Pericardium fibroblast (primary cell): ENCODE data around the genes DUSP29 and SAMD8.

DNA sequence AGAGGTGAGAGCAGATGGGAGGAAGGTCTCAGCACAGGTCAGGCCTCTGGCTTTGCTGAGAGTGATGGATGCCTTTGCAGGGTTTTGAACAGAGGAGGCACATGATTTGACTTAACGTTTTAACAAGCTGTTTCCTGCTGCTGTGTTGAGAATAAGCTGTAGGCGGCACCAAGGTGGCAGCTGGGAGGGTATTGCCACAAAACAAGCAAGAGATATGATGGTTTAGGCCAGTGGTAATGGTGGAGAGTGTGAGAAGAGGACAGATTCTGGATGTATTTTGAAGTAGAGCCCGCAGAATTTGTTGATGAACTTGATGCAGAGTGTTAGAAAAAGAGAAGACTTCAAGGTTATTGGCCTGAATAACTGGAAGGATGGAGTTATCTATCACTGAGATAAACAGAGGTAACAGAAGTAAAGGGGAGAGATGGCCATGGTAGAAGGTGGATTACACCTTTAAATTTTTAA is 97.4 kb downstream of the KAT6B start:
- RAMPAGE, long total RNA, result no peak

DNA sequence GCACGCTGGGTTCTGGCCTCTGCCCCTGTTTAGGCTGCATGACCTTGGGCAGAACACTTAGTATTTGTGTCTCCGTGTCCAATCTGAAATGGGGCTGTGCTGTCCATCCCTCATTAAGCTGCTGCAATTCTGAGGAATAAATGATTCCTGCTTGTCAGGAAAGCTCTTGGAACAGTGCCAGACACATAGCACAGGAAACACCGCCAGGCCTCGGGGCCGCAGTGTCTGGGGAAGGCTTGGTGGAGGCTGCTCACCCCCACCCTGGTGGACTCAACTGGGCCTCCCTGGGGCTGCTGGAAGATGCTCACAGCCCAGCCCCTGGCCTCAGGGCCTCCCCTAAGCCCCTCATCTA is 2.3 kb downstream of the DUSP29 start:
- RAMPAGE, long total RNA, result no peak

DNA sequence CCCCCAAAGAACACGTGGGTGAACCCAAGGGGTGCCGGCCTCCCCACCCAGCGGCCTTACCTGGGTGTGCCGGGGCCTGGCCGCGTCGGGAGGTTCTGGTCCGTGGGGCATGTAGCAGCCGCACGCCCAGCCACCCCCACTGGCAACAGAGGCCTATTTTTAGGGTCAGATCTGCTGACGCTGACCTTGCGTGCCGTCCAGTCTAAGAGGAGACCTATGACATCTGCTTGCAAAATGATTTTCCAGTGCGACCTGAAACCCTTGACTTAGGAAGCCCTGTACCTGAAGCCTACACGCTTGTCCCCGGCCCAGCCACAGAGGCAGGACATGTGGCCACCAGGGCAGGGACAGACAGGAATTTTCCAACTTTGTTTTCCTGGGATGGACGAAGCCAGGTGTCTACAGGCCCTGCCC is at the start of gene DUSP29:
Gene DUSP29, minus strand, starts transcription at position 134 of the 414 bp plus-strand sequence.
- RAMPAGE, long total RNA, result no peak

GRCh38 chr10:75111079-75111794 is at the start of gene SAMD8:
TSS of gene SAMD8 (plus strand) at chr10:75111656.
- RAMPAGE, long total RNA, result no peak

DNA sequence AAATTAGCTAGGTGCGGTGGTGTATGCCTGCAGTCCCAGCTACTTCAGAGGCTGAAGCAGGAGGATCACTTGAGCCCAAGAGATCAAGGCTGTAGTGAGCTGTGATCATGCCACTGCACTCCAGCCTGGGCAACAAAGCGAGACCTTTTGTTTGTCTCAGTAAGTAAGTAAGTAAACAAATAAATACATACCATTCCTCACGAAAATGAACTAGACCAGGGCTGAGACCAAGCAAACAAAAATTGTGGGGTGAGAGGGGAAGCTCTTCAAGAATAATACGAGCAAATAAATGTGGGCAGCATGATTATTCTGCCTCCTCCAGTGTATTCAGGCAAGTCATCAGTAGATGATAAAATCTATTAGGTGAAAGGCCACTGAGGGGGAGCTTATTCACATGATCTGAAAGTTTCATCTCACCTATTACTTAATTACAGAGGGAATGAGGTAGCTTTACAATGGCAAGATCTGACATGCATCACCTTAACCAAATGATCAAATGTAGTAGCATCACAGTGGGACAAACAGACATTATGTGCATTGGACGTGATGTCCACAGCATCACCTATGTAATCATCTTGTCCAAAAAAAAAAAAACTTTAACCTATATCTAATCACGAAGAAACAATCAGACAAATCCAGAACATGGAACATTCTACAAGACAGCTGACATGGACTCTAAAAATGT is 44.7 kb downstream of the SAMD8 start:
- RAMPAGE, long total RNA, result no peak

GRCh38 chr10:75201616-75202514 is 8.7 kb upstream of the VDAC2 start:
- RAMPAGE, long total RNA, result no peak

DNA sequence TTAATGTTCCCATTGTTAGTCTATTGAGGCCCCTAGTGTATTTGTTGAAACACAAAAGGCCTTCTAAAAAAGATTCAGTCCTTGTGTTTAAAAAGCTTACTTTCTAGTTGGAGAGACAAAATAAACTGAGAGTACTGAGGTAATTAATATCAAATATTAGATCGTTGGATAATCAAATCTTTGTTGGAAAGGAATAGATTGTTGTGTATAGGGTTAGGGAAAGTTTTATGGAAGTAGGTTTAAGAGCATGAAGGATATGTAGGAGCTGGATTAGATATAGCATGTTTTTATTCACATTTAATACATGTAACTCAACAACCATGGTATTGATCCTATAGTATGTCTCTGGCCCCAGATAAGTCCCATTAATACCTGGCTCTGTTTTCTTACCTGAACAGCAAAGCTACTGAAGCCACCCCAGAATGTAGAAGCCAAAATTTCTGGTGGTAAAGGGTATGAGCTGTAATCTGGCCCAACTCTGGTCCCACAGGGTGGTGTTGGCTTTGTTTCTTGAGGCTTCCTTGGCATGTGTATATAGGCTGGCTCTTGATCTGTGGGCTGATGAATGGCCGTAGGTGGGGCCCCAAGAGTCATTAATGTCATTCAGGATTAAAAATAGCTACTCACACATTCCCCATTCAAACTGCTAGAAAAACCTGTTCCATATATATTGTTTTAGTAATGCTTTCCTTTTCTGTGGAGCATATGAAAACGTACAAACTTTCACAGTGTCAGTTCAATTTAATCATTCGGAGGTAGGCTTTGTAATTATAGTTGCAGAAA is 5.8 kb downstream of the VDAC2 start:
- RAMPAGE, long total RNA, result no peak

GRCh38 chr10:75230273-75230996 is 5.3 kb downstream of the COMTD1 start:
- RAMPAGE, long total RNA, result no peak

DNA sequence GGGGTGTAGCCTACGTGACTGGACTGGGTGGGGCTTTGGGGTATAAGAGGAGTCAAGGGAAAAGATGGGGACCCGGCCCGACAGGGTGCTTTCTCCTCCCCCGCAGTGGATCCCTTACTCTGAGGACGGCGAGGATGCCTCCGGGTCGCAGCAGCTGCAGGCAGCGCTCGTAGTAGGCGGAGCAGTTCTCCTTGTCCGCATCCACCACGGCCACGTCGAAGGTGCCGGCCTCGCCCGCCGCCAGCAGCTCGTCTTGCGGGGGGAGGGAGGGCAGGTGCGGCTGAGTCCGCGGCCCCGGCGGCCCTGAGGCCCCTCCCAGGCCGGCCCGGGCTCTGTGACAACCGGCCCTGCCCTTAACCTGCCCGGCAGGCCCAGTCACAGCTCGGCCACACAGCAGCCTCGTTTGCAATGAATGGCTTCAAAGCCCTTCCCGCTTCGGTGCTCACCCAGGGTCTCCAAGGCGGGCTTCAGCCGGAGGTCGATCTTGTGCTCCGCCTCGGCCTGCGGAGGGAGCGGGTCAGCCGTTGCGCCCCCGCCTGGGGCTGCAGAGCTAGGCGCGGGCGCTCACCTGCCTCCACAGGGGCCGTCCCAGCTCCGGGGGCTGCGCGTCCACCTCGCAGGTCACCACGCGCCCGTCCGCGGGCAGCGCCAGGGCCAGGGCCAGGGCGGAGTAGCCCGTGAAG is 1.1 kb downstream of the COMTD1 start:
- RAMPAGE, long total RNA, result no peak

DNA sequence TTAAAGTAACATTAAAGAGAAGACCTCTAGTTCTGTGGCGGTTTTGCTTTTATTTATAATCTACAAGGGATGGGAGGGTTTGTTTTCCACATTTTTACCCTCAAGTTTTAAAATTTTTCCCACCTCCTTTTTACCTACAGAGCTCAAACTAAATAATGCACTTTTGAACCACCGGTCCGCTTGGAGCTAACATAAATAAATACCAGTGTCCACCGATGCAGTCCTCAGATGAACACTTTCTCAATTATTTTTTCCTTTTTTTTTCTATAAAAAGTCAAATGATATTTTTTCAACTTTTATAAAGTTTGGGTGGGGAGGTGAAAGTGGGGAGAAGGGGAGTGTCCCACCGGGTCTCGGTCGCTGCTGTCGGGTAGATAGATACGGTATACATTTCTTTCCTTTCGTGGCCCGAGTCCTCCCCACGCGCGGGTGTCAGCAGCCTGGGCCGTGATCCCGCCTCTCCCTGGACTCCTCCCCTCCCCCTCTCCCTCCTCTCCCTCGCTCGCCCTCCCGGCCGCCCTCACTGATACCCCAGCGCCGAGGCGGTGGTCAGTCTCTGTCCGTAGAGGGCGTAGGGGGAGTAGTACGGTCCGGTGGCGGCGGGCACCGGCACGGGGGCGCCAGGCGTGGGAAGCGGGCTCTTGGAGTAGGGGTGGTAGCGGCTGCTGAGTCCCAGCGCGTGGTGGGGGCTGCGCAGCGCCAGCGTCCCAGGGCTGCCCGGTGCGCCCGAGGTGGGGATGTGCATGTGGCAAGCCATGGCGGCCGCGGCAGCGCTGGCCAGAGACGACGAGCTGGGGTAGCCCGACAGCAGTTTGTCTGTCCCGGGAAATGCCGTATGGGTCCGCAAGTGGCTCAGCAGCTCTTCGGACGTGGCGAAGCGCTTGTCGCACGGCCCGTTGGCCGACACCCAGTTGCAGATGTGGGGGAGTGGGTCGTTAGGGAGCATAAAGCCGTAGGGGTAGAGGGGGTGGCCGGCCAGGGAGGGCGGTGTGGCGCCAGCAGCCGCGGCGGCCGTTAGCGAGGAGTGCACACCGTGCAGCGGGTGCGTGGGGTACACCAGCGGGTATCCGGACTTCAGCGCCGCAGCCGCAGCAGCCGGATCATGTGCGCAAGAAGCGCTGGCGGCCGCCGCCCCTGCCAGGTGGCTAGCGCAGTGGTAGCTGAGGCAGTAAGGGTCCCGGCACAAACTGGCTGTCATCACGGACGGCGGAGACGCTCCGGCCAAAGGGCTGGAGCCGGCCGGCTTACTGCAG is 2.9 kb downstream of the ZNF503 start:
- RAMPAGE, long total RNA, result no peak

GRCh38 chr10:75400284-75400774 is 1.2 kb downstream of the ZNF503 start:
- RAMPAGE, long total RNA, result no peak

DNA sequence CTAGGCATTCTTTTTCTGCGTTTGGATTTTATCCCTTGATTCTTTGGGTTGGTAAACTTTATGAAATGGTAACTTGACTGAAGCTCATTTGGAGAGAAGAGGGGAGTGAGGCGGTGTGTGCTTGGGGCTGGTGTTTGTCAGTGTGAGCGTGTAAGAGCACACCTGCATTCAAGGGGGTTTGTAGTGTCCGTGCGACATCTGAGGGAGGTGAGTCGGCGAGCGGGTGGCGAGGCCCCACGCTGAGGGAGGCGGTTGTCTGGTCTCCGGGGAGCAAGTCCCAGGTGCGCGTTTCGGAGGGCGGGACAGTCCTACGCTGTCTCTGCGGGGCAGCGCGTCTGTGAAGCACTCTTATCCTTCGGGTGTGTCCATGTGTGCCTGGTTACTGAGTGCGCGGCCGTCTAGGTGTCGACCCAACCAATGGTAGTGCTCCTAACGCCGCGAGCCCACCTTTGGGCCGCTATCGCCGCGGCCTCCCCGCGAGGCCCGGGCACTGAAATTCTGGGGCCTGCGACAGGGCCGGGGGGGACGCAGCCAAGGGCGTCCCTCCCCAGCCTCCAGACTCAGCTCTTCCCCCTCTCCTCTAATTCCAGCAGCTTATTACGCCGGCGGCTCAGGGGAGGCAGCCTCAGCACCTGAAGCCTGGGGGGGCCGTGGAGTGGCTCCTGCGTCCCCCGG is 2.7 kb upstream of the ZNF503 start:
- RAMPAGE, long total RNA, result no peak

GRCh38 chr10:75407297-75407712 is 5.7 kb upstream of the ZNF503 start:
- RAMPAGE, long total RNA, result no peak

- RAMPAGE, long total RNA, result no peak
These were observed 67.2 kb downstream of the LRMDA start for GRCh38 chr10:75498654-75499029.

GRCh38 chr10:75606244-75606971 is 175.0 kb downstream of the LRMDA start:
- RAMPAGE, long total RNA, result no peak

- RAMPAGE, long total RNA, result no peak
These were observed 190.1 kb downstream of the LRMDA start for GRCh38 chr10:75621539-75621965.

DNA sequence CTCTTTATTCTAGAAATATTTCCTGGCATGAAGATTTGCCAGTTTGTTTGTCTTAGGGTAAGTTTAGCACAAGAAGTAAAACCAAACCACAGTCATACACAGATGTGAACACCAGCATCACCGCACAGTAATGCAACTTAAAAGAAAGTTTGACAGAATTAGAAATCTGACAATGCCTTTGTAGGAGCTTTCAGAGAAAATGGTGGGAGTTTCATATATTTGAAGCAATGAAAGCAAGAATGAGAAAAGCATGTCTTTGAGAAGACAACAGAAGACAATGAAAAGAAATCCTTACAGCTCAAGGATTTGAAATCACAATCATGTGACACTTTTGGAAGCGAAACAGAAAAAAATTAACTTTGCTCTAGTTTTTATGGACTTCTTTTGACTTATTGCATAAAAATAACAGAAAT is 223.2 kb downstream of the LRMDA start:
- RAMPAGE, long total RNA, result no peak

DNA sequence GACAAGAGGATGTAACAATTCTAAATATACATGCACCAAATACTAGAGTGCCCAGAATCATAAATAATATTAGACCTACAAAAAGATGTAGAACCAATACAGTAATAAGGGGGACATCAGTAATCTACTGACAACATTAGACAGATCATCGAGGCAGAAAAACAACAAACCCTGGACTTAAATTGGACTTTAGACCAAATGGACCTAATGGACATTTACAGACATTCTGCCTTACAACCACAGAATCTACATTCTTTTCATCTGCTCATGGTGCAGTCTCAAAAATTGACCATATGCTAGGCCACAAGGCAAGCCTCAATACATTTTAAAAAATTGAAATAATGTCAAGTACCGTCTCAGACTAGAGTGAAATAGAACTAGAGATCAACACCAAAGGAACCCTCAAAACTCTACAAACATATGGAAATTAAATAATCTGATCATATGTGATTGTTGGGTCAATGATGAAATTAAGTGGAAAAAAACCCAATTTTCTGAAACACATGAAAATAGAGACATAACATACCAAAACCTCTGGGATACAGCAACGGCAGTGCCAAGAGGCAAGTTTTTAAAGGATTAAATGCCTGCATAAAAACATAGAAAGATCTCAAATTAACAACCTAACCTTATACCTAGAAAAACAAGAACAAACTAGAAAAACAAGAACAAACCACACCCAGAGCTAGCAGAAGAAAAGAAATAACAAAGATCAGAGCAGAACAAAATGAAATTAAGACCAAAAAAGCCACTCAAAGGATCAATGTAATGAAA is 388.7 kb downstream of the LRMDA start:
- RAMPAGE, long total RNA, result no peak

- RAMPAGE, long total RNA, result no peak
These were observed 651.6 kb downstream of the LRMDA start for GRCh38 chr10:76082982-76083453.

DNA sequence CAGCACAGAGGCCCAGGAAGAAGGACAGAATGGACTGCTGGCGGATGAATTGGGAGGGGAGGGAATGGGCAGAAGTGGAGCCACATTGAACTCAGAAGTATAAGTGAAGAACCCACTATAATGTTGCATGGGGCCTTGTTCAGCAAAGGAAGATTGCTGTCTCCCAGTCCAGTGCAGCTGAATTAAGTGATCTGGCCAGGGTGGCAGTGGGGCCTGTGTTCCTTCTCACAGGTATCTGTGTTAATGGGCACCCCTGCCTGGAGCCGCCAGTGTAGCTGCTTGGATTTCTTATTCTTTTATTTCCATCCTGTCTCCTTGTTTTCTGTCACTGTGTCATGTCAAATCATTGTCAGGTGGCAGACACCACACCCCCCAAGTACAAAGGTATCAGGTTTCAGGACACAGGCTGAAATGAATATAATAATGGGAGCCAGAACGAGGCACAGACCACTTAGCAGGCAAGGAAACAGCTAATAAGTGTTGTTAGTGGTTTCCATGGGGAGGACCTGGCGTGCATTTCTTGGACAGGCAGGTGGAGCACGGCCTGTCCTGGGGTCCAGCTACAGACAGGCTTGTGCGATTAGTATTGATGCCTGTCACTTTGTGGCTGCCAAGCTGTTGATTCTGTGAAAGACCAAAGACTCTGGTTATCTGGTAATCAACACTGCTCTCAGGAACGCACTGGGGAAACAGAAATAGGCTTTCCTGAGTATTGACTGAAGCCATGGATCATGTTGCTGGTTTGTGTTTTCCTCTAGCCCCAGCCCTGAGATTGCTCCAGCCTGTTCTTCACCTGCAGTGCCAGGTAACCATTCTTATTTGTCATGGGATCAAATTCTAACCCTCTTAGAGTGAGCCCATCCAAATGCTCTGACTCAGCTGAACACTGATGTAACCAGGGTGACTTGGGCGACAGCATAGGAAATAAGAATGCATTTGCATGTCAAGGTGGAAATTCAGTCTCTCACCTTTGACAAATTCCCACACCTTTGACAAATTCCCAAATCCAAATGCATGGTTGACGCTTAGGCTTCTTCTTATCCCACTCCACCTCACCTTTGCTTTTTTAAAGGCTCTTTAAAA is 1001.9 kb downstream of the LRMDA start:
- RAMPAGE, long total RNA, result no peak